ENCODE data around the gene UGT8.

DNA sequence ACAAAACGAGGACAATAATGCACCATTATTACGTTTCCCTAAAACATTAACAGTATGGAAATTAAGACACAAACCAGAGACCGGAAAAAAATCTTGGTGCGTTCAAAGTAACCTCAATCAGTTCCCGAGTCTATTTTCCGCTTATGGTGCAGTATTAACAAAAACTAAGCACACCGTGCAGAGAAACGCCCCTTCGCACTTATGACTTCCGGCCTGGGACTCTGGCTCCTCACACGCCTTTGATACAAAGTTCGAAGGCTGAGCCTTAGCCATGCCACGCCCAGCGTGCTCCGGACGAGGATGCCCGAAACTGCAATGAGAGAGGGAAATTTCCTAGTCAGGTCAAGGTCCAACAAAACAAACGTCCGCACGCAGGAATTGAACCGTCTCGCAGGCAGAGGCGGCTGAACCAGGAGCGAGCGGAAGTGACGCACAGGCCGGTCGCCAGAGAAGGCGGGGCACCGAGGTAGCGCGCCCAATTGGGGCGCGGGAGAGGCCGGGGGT is 352 bp upstream of the AP1AR start:
- PRO-cap = unidirectional peak, minus-strand start at position 145 of the sequence; bidirectional peak, plus-strand start outside the sequence, minus-strand start at position 314 of the sequence
CAGE:
- cytosol, long polyA plus RNA = no peak
- long polyA plus RNA = no peak
- nucleus, long polyA plus RNA = no peak

DNA sequence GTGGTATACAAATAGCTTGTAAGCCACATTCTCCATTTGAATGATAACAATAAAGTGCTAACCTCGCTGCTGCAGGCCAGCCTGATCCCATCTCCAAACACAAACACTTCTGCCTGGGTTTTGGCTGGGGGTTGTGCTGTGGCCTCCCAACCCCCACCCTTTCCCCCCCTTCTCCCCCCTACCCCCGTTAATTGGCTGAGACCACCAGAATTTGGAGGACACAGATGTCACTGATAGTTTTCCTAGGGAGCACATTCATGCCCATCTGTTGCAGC is 46.4 kb downstream of the ALPK1 start:
- PRO-cap = no peak
CAGE:
- cytosol, long polyA plus RNA = no peak
- long polyA plus RNA = no peak
- nucleus, long polyA plus RNA = no peak

- PRO-cap = no peak
CAGE:
- cytosol, long polyA plus RNA = no peak
- long polyA plus RNA = no peak
- nucleus, long polyA plus RNA = no peak
These were observed 13.3 kb downstream of the LARP7 start for GRCh38 chr4:112650251-112650651.

- PRO-cap = no peak
CAGE:
- cytosol, long polyA plus RNA = no peak
- long polyA plus RNA = no peak
- nucleus, long polyA plus RNA = no peak
These were observed 153.6 kb upstream of the ANK2 start for GRCh38 chr4:112895687-112896490.

DNA sequence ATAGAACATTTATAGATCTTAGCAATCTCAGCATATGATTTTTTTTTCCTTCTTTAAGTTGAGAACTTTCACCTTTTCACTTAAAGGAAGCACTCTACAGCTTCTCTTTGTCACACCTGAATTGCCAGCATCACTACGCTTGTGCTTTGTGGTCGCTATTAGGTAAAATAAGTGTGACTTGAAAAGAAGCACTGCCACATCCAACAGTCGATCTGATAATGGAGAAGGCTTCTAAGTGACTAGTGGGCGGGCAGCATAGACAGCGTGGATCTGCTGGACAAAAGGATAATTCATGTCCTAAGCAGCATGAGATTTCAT is 93.2 kb upstream of the ANK2 start:
- PRO-cap = no peak
CAGE:
- cytosol, long polyA plus RNA = no peak
- long polyA plus RNA = no peak
- nucleus, long polyA plus RNA = no peak

GRCh38 chr4:113369482-113369851 is 320.0 kb downstream of the ANK2 start:
- PRO-cap = no peak
CAGE:
- cytosol, long polyA plus RNA = no peak
- long polyA plus RNA = no peak
- nucleus, long polyA plus RNA = no peak

DNA sequence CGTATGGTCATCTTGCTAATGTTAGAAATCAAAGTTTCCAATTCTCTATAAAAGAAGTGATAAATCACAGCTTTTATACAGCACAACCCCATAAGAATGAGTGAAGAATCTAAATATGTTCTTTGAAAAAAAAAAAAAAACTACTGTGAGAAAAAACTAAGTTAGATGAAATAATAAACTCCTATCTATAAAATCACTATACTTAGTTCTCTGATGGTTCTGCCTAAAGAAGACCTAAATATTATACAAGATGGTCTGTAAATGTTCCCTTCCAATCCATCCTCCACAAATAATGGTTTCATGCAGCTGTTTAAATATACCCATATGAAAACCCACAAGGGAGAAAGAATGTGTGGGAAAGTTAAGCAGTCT is 23.5 kb downstream of the CAMK2D start:
- PRO-cap = no peak
CAGE:
- cytosol, long polyA plus RNA = no peak
- long polyA plus RNA = no peak
- nucleus, long polyA plus RNA = no peak

DNA sequence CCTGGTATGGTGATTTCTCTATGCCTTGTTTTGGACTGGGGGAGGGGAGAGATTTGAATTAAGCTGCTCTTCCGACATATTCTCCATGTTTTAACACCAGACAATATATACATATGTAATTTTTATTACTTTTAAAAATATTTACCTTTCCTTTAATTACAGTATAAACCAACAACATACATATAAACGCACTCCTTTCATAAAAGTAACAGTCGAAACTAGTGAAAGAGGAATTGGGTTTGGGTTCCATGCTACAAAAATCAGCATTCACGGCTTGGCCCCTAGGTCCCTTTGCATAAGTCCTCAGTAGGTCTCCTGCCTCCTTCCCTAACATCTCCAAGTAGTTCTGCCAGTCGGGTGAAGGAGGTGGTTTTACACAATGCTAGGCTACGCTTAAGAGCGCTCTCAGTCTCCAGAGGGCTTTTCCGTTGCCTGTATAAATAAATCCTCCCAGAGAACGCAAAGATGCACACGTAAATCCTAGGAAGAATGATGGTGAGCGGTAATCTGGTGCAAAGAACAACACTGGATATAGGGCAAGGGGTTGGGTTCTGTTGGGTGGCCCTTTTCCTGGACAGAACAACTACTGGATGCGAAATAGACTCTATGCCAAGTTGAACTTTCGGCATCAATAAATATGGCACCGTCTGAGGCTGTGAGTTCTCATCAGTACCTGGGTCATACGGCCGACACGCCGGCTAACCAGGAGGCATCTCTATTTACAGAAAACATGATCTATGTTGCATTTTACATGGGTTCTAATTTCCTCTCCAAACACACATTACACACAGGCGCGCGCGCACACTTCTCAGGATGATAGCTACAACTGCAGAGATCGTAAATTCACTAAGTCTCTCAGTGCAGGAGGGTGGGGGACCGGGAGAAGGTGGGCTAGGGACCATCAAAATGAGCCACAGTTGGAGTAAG is 1.4 kb downstream of the CAMK2D start:
- PRO-cap = no peak
CAGE:
- cytosol, long polyA plus RNA = no peak
- long polyA plus RNA = no peak
- nucleus, long polyA plus RNA = no peak

DNA sequence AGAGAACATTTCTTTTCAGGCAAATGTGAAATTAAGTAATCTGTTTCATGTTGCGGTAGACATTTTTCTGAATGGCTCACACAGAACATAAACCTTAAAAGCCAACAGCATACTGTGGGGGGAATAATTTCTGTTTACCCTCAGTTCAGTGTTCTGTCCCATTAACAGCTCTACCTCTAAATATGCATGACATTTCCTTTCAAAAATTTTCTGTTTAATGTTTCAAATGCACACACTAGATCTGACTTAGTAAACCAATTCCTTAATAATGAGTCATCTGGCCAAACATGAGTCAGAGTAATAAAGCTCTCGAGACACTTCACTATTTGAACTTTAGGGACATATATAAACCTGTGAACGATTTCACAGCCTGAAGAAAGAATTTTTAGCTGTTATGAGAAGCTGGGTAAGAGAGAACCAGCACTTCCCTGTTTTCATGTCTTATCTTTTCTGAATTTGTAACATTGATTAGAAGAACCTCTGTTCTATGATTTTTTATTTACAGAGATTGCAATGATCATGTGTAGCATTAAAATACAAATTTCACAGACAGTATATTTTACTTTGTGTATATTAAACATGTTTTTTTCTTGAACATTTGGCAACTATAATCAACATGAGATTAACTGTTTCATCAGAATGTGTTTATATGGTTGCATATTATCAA is 20.2 kb downstream of the ARSJ start:
- PRO-cap = no peak
CAGE:
- cytosol, long polyA plus RNA = no peak
- long polyA plus RNA = no peak
- nucleus, long polyA plus RNA = no peak

DNA sequence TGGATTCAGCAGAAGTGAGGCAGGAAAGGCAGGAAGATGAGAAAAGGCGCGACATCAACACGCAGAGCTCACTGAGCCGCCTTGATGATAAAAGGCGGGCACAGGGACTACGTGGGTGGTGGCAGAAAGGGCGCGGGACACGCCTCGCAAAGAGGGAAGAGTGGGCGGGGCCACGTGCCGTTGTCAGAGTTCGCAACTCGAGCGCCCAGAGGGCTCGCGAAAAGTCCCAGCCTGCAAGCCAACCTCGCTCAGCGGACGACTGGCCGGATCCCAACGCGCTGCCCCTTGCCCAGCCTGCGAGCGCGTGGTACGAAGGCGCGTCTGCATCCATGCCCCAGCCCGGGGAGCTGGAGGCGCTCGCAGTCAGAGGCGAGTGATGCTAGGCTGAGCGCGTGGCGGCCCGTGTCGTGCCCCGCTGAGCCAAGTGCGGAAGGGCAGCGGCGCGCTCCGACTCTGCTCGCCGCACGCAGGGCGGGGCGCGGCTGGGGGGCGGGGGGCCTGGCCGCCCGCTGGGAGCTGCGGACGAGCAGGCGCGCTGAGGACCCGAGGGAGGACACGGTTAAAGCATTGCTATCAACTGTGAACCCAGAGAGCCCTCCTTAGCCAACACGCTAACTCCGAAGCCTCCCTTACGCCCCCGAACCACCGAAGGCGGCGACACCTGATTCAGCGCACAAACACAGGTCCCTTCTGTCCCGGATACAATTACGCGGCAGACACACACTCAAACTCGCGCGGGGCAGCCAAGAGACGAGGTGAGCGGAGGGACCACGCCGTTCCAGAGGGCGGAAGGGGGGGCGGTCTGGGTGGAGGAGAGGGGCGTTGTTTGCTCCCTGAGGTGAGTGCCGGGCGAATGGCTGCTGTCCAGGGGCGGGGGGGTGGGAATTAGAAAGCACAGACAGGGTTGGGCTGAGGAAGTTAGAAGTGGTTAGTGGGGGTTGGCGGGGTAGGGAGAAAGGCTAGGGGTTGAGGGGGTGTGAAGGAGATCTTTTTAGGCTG is at the start of gene UGT8:
Gene UGT8, plus strand, starts transcription at position 588 of the 999 bp plus-strand sequence.
- PRO-cap = bidirectional peak, plus-strand start at position 246 of the sequence, minus-strand start at position 89 of the sequence; bidirectional peak, plus-strand start at position 729 of the sequence, minus-strand start at position 422 of the sequence
CAGE:
- cytosol, long polyA plus RNA = no peak
- long polyA plus RNA = no peak
- nucleus, long polyA plus RNA = no peak

GRCh38 chr4:118033807-118034211 is 477 bp upstream of the NDST3 start:
- PRO-cap = no peak
CAGE:
- cytosol, long polyA plus RNA = no peak
- long polyA plus RNA = no peak
- nucleus, long polyA plus RNA = no peak

DNA sequence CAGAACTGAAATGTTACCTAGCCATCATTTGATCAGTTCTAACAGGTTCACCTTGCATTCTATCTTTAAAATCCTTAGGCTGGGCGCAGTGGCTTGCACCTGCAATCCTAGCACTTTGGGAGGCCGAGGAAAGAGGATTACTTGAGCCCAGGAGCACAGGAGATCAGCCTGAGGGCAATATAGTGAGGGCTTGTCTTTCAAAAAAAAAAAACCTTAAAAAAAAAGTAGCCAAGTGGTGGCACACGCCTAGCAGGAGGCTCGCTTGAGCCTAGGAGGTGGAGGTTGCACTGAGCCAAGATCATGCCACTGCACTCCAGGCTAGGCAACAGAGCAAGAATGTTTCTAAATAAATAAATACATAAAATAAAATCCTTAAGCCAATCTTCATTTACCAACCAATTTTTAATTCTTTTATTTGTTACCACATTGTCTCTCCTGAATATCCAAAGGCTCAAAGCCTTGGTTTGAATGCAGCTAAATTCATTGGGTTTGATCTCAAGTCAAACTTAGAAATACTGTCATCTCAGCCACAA is 75.5 kb downstream of the PRSS12 start:
- PRO-cap = no peak
CAGE:
- cytosol, long polyA plus RNA = no peak
- long polyA plus RNA = no peak
- nucleus, long polyA plus RNA = no peak

DNA sequence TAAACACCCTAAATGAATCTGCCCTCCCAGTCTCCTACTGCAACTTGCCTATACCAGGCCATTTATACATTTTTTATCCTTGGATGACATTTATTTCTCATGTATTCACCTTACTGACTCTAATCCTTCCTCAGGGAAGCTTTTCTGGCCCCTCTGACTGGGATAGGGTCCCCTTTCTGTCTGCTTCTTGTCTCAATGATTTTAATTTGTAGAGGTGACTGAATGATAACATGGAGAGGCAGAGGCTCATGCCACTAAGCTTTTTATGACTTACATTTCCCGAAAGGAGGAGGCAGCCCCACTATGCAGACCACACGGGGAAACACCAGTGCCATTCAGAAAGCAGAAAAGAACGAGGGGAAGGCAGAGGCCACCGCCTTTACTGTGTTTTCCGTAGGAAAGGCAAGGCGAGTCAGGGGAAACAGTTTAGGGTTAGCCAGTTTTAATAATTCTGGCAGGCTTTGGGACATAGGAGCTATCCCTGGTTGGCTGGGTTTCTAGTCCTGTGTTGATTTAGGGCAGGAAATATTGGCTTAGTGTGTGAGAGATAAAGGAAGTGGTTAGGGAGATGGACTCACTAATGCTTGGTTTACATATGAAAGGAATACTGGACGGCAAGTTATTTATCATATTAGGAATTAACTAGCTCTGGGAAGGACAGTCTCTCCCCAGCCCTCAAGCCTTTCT is 53.0 kb downstream of the SYNPO2 start:
- PRO-cap = no peak
CAGE:
- cytosol, long polyA plus RNA = no peak
- long polyA plus RNA = no peak
- nucleus, long polyA plus RNA = no peak

DNA sequence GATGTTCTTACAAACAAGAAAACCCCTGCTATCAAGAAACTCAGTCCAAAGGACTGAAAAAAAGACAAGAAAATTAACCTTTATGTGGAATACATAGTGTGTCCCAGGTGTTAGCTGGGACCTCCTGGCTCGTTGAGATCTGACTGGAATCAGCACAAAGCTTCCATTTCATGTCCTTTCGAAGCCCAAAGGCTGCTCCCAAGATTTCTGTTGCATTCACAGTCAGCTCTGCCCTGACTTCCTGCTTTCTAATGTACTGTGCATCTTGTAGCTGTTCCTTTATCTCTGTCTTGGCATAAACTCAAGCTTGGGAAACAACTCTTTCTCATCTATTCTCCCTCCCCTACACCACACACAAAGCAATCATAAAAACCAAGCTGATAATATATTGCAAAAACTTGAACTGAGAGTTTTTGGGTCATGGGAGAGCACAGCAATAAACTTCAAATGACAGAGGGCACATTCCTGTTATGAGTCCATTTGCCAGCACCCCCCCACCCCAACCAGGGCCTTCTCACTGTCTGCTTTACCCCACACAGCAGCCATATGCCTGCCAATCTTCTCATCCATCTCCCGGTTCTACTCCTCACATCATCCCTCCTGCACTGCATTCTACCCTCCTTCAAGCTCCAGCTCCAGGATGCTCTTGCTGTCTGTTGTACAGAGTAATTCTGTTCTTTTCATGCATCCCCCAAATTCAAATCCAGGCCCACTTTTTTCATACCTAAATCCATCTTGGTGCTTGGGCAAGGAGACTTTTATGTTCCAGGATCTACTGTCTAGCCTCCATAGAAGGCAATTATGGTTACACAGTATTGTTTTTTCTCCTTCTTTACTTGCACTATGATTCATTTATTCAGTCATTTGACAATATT is 76.4 kb downstream of the SYNPO2 start:
- PRO-cap = no peak
CAGE:
- cytosol, long polyA plus RNA = no peak
- long polyA plus RNA = no peak
- nucleus, long polyA plus RNA = no peak

DNA sequence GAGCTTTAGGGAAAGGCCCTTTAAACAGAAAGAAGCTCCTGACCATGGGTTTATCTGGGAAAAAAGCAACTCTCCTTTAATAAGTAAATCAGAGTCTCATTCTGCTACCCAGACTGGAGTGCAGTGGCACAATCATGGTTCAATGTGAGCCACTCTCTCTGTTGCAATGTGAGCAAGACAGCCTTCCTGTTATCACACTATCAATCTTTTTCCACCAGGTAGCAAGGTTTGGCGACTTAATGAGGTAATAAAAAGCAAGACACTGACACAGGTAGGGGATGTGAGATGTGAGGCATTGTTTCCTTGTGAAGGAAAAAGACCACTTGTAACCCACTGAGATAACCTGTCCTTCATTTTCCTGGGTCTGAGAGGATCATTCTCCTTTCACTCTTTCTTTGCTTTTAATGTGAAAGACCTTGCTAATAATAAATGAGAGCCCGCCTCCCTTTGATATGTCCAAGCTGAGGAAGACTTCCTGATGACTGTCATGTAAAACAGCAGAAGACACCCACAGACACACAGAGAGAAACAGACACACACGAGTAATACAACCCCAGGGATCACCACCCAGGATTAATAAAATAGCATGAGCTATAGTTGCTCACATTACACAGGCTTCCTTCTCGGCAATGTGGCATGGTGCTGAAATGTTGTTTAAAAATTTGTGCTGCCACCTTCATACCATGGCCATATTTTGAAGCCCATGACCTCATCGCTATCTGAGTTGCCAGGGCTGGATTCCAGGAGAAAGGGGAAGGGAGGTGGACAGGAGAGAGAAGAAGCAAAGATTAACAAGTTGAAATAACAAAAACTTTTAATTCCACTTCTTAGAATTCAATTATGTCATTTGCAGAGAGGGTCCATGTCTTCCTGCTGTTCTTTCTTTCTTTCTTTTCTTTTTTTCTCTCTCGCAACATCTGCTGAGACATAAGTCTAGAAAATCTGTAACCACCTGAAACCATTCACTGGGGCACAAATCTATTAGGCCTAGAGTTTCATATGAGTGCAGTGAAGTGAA is 111.6 kb downstream of the SYNPO2 start:
- PRO-cap = no peak
CAGE:
- cytosol, long polyA plus RNA = no peak
- long polyA plus RNA = no peak
- nucleus, long polyA plus RNA = no peak

GRCh38 chr4:119217507-119218061 is 5.1 kb downstream of the USP53 start:
- PRO-cap = no peak
CAGE:
- cytosol, long polyA plus RNA = no peak
- long polyA plus RNA = no peak
- nucleus, long polyA plus RNA = no peak

DNA sequence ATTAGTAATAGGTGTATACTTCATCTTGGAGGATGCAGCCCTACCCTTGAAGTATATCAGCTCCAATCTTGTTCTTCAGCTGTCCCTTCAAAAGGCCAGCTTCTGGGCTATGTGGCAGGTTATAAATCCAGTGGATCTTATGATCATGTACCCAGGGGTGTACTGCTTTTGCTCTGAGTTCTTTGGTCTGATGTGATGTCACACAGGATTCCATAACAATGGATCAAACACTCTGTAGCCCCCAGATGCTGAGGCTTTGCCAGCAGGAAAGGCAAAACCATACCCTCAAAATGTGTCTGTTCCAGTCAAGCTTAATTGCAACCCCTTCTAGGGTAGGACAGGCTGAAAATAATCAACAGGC is 152.5 kb downstream of the PDE5A start:
- PRO-cap = no peak
CAGE:
- cytosol, long polyA plus RNA = no peak
- long polyA plus RNA = no peak
- nucleus, long polyA plus RNA = no peak

DNA sequence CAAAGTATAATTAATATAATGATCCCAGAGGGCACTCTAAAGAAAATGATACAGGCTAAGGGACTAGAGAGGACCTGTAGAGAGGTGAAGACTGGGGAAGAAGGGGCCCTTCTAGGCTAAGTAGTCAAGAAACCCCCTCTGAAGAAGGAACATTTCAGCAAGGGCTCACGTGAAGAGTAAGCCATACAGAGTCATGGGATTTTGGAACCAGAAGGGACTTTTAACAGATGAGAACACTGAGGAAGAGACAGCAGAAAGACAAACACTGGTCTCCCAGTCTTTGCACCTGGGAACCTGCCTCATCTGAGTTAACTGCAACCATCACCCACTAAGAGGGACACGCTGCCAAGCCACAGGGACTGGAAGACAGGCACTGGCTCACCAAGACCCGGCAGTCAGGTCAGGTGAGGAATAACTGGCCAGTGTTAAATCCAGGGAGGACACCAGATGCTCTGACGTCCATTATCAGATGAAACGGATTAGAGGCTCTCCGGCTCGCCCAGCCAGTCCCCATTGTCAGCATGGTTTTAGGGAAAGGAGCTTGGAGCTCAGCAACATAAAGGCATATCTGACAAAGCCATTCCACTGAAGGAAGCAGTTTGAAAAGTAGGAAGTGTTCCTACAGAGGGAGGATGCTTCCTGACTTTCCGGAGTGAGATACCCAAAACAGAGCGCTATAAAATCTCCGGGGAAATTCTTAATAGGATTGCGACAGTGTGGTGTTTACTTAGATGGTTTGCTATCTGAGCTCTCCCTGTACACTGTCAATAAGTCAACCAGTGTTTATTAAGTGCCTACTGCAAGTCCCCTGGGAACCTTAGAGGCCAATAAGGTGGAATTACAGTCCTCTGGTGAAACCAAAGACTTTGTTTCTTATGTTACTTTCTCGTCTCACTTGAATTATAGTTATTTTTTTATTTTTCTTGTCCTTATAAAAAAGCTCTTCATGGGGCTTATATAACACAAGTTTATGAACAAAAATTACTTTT is 14.9 kb downstream of the NDNF start:
- PRO-cap = no peak
CAGE:
- cytosol, long polyA plus RNA = no peak
- long polyA plus RNA = no peak
- nucleus, long polyA plus RNA = no peak

- PRO-cap = no peak
CAGE:
- cytosol, long polyA plus RNA = no peak
- long polyA plus RNA = no peak
- nucleus, long polyA plus RNA = no peak
These were observed 24.6 kb downstream of the TNIP3 start for GRCh38 chr4:121139514-121139888.

- PRO-cap = no peak
CAGE:
- cytosol, long polyA plus RNA = no peak
- long polyA plus RNA = no peak
- nucleus, long polyA plus RNA = no peak
These were observed 10.2 kb downstream of the TNIP3 start for GRCh38 chr4:121153850-121154484.